Metastatic Breast Carcinoma in the Ovary (tissue), 3 donors: ENCODE data around the genes IRF1 and SEPTIN8.

DNA sequence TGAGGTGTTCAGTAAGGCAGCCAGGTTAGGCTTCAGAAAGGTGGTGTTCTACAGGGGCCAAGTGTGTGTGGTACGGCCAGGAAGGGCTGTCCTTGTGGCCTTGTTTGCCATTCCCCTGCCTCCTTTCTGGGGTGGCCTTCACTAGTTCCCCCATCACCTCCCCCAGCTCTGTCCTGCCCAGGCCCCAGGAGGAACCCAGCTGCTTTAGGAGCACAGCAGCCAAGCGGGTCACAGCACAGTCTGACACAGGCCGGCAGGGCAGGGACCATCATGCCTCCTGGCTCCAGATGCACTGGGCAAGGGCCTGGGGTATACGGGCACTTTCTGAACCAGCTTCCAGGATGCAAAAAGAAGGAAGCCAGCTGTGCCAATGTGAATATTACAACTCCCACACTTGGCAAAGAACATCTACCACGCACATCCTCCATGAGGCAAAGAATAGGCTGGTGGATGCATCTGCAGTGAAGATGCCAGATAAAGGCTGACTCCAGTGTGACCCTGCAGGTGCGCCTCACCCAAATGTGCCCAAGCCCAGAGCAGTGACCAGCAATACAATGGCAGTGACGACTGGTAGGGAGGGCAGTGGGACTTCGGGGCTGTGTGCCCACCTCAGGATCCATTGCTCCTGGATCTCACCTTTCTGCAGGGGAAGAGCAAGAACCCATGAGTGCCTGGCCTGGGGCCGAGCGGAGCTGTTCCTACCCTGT lies 6.4 kb upstream of the IL3 start:
- PRO-cap, 3 experiments: peak in 1 of 3 experiments; most common plus-strand start position 590 of the sequence (in 1)

DNA sequence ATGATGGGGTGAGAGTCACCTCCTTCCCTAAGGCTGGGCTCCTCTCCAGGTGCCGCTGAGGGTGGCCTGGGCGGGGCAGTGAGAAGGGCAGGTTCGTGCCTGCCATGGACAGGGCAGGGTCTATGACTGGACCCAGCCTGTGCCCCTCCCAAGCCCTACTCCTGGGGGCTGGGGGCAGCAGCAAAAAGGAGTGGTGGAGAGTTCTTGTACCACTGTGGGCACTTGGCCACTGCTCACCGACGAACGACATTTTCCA lies 890 bp downstream of the CSF2 start:
- PRO-cap, 3 experiments: no peak in any of the 3 experiments

GRCh38 chr5:132086263-132086853 lies 12.8 kb downstream of the CSF2 start:
- PRO-cap, 3 experiments: no peak in any of the 3 experiments

- PRO-cap, 3 experiments: no peak in any of the 3 experiments
Observed at GRCh38 chr5:132297932-132298766, 4.0 kb downstream of the SLC22A4 start.

DNA sequence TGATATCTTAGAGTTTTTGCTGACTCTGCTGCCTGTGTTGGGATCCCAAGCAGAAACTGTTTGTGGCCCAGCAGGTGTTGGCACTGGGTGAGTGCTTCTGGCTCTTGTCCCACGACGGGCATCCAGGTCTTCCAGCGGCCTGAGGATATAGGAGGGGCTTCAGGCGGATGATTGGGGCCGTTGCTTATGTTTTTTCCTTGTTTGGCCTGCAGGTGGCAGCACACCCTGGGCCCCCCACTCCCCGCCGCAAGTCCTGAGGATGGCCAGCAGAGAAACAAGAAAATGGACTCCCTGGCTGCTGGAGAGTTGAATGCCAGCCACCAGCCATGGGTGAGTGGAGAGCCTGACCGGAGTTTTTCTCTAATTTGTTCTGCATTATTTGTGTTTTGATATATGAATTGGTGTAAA lies 50.1 kb downstream of the SLC22A5 start:
- PRO-cap, 3 experiments: peak in 1 of 3 experiments; most common minus-strand start position 58 of the sequence (in 1)

DNA sequence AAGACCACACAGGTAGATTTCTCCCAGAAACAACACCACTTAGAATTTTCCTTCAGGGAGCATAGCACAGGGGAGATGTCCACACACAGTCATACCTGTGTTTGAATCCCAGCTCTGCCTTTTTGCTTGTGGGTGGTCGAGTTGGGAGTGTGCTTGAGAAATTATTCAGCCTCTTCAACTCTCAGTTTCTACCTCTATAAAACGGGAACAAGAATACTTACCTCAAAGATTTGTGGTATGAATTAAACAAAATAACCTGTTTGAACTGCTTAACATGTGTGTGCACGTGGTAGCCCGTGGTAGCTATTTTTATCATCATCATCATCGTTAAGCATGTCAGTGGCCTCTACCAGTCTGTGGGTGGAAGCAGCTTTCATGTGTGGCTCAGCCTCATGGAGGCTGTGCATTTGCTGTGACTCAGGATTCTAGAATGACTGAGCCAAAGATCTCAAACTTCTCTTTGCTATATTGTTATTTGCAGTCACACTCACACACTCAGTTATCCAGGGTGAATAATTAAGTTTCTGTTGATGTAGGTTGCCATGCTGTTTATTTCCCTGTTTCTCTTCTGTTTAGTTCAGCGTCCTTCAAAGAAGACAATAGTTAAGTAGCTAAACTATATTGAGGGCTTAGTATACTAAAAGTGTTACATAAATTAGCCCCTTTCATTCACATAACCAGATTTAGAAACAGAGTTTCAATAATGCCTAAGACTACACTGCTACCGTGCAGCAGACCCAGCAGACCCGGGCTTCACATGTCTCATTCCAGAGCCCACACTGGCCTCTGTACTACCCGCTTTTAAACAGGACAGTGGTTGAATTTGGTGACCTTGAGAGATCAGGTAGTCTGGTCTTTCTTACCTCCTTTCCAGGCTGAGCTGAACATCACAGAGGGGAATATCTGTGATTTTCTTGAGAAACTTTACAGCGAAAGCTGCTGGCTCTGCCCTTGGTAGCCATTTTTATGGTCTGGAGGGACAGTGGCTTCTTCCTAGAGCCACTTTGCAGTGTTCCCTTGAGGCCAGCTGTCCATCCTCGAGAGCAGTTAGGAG lies 56.2 kb downstream of the SLC22A5 start:
- PRO-cap, 3 experiments: no peak in any of the 3 experiments

DNA sequence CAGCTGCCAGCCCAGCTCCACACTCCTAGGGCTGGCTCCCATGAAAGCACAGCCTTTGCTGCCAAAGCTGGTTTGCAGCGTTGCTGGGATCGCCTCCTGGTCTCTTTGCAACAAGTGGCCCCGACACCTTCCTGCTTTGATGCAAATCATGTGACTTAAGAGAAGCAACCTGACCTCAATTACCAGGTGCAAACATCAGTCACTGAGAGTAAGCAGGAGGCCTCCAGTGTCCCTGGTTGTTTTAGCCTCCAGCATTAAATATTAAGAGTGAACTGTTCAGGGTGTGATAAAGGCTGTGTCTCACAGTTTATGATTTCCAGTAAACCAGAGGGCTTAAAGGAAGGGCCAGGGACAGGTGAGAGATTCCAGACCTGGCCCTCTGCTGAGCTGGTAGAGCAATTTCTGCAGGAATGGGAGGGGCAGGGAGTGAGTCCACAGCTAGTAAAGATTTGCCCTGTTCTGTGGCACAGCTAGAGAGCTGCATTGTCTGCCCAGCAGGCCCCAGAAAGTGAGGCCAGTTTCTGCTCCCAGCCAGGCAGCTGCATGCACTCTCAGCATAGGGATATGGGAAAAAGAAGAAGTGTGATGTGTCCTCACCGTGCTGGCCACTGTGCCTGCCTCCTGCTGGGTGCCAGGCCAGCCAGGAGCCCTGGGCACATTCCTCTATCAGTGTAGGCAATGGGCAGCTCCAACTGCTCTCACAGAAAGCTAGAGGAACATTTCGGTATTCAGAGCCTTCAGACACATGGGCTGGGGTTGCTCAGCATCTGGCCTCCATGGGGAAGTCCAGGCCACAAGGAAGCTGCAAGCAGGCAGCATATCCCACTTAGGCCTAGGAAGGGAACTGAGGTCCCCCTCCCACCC lies 58.1 kb downstream of the SLC22A5 start:
- PRO-cap, 3 experiments: peak in 3 of 3 experiments; most common plus-strand start position 202 of the sequence (in 2); most common minus-strand start position 107 of the sequence (in 3)

DNA sequence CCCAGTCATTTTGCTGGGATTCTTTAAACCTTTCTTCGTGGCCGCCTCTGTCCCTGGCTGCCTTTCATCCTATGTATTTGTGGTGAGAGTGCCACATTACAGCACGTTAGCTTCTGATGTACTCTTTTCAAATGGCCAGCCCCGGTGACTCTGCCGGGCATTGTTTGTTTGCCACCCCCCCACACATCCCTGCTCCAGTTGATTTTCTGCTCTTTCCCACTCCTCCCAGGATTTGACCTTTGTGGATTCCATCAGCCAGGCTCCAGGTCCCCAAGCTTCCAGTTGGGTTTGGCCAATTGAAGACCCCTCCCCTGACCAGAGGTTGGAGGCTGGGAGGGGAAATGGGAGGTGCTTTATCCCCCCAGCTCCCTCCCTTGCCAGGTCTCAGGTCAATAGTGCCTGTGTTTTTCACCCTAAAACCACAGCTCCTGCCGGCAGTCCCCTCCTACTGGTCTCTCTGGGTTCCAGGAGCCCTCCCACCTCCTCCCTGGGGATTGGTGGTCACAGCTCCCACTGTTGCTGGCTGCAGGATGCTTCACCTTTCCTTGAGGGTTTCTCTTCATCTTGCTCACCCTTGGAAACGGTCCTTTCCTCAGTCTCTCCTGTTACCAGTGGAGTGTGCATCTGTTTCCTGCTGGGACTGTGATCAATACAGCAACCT lies 34.9 kb downstream of the IRF1 start:
- PRO-cap, 3 experiments: no peak in any of the 3 experiments

DNA sequence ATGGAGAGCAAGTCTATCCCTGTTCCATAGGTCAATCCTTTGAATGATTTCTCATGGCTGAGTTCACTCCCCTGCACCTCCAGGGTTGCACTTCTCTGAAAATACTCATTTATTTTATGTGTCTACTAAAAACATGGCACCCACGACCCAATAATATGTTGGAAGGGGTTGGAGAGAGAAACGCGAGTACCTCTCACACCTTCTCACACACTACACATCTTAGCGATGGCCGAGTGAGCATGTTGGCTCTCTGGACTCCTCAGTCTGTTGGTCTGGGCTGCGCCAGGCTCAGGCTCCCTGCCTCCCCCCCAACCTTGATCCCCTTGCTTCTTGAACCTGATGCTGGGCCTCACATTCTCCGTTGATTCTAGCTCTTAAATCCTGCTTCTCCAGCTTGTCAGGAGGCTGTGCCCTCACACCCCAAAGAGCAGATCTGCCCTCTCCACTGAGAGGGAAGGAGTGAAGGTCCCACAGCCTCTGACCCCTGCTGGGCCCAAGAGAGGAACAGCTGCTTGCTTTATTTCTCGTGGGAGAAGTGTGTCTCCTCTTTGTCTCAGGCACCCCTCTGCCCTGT lies 28.0 kb downstream of the IRF1 start:
- PRO-cap, 3 experiments: no peak in any of the 3 experiments

DNA sequence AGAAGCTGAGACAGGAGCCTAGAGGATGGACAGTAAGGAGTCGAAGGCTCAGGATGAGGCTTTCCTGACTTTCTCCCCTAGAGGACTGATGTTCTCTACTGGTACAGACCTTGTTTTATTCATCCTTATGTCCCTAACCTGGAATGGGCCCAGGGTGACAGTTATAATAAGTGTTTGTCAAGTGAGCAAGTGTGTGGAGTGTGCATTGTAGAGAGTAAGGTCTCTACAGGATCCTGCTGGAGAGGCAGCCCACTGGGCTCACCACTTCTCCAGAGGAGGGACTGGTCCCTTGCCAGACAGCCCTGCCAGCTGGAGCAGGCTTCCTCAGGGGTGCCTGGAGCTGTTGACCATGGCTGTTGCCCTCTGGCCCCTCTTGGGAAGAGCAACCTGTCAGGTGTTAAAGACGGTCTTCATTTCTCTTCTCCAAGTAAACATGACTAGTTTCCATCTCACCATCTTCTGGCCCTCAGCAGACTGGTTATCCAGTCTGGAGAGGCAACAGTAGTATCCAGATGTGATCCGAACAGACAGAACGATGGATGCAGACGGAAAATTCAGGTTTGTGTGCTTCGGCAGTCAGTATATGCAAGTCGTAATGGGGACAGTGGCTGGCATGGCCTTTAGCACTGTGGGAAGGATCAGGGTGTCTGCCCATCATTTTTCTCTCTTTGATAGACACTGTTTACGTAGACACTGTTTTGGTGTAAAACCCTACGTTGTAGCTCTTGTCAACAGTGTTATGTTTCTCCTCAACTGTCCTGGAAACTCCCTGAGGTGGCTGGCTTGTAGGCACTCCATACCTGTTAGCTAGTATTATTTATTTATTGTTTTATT lies 19.9 kb downstream of the IRF1 start:
- PRO-cap, 3 experiments: no peak in any of the 3 experiments

DNA sequence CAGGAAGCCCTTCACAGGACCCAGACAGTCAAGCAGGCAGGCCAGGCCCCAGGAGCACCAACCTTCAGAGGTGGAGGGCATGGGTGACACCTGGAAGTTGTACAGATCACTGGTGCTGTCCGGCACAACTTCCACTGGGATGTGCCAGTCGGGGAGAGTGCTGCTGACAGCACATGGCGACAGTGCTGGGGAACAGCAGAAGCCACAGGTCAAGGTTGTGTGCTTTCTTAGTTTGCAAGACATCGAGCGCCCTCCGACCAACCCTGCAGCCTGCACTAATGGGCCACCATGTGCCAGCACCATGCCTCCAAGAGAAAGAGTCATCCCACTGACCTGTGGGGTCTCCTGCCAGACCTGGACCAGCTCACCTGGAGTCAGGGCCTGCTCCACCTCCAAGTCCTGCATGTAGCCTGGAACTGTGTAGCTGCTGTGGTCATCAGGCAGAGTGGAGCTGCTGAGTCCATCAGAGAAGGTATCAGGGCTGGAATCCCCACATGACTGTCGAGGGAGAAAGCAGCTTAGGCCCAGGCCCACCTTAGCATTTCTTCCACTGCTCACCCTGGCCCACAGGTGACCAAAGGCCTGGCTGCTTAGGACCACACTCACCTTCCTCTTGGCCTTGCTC lies 4.3 kb downstream of the IRF1 start:
- PRO-cap, 3 experiments: no peak in any of the 3 experiments

GRCh38 chr5:132489856-132490883 lies at the start of gene IRF1:
TSS of gene IRF1 (minus strand) at chr5:132490773.
- PRO-cap, 3 experiments: peak in 3 of 3 experiments; most common plus-strand start chr5:132490296 (in 1); most common minus-strand start chr5:132490773 (in 3)

- PRO-cap, 3 experiments: no peak in any of the 3 experiments
Observed at GRCh38 chr5:132491822-132491912, 1.1 kb upstream of the IRF1 start.

- PRO-cap, 3 experiments: peak in 1 of 3 experiments; most common minus-strand start chr5:132557754 (in 1)
Observed at GRCh38 chr5:132557527-132558275, 924 bp downstream of the RAD50 start.

DNA sequence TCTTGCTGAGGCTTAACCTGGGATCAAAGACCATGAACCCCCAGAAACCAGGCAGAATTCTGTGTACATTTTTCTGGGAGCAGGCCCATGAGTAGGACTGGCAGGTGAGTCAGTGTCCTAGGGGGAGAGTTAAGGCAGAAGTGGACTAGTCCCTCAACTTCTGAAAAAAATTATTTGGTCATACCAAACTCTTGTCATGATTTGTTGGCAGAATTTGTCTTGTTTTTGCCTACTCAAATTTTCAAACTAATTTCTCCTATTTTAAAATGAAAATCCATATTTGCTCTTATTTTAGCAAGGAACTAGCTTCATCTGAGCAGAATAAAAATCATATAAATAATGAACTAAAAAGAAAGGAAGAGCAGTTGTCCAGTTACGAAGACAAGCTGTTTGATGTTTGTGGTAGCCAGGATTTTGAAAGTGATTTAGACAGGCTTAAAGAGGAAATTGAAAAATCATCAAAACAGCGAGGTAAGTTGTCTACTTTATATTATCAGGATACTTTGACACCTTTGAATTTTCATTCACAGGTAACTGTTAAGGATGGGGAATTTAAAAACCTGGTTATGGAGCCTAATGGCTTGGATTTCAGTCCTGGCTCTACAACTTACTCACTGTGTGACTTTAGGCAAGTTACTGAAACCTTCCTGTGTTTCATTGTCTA lies 37.9 kb downstream of the RAD50 start:
- PRO-cap, 3 experiments: no peak in any of the 3 experiments

DNA sequence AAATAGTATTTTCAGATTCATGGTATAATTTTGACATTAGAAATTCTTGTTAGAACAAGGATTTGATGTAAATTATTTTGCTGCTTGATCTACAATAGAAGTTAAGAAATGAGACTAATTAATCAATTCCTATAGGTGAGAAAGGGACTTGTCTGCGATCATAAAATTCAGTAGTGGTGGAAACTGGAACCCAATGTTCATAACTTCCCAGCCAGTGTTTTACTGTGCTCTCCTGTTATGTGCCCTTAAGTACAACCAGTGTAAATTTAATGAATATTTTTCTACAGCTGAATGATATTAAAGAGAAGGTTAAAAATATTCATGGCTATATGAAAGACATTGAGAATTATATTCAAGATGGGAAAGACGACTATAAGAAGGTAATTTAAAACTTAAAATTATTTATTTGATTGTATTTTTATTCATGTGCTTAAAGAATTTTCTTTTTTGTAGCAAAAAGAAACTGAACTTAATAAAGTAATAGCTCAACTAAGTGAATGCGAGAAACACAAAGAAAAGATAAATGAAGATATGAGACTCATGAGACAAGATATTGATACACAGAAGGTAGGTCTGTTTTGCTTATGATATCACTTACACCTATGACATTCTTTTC lies 49.0 kb upstream of the IL13 start:
- PRO-cap, 3 experiments: no peak in any of the 3 experiments

- PRO-cap, 3 experiments: no peak in any of the 3 experiments
Observed at GRCh38 chr5:132687926-132688419, 14.2 kb downstream of the IL4 start.

GRCh38 chr5:132715746-132716118 lies 21.6 kb downstream of the KIF3A start:
- PRO-cap, 3 experiments: no peak in any of the 3 experiments

DNA sequence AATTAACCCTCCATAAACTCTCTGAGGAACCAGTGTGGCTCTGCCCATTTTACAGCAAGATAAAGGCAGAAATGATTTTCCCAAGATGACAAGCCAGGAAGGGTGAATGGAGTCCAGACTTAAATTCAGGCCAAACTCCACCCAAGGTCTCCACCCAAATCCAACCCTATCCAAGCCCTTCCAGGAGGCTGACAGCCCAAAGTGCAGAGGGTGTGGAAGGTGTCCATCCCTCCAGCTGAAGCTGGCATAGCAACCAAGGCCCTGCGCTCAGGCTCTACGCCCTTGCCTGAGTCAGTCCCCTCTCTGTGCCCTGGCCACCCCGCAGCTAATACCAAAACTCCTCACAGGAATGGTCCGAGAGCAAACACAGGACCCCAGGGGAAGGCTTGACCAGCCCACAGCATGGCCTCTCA lies 2.2 kb downstream of the SEPTIN8 start:
- PRO-cap, 3 experiments: no peak in any of the 3 experiments

- PRO-cap, 3 experiments: peak in 3 of 3 experiments; most common plus-strand start chr5:132777351 (in 1); most common minus-strand start chr5:132777239 (in 3)
Observed at GRCh38 chr5:132776865-132777599, at the start of gene SEPTIN8. TSS of gene SEPTIN8 (minus strand) at chr5:132777239.